Karpas-422 (cell line): ENCODE results near the gene CAB39.

- PRO-cap: no peak
- RAMPAGE, long total RNA: no peak
Observed at GRCh38 chr2:229270449-229271057, 534 bp downstream of the PID1 start.

DNA sequence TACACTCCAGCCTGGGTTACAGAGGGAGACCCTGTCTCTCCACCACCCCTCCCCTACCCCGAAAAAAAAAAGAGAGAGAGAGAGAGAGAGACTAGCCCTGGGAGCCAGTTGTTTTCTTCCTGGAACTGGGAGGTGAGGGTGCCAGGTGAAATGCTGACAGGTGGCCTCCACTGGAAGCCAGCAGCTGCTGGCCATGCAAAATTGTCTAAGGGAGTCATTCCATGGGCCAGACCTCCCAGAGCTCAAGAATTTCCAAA, 68.4 kb upstream of the PID1 start:
- PRO-cap: no peak
- RAMPAGE, long total RNA: no peak

- PRO-cap: no peak
- RAMPAGE, long total RNA: no peak
Observed at GRCh38 chr2:229409915-229410807, 139.1 kb upstream of the PID1 start.

DNA sequence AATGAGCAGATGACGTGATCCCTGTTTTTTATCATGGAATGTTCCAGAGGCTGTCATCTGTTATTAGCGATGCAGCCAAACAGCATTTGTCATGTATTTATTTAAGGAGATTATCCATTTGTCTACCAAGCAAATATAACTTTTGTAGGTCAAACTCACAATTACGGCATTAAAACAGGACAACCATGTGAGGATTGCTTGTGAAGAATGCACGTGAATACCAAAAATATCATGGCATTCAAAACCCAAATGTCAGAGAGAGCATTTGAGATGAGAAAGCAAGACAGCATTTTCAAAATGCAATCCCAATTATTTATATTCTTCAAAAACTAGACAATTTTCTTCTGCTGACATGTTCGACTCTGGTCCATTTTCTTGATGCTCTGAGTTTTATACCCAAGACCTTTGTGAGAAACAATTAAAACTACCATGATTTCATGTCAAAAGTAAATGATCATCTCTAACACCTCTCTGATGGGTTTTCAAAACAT, 141.3 kb downstream of the DNER start:
- PRO-cap: no peak
- RAMPAGE, long total RNA: no peak

DNA sequence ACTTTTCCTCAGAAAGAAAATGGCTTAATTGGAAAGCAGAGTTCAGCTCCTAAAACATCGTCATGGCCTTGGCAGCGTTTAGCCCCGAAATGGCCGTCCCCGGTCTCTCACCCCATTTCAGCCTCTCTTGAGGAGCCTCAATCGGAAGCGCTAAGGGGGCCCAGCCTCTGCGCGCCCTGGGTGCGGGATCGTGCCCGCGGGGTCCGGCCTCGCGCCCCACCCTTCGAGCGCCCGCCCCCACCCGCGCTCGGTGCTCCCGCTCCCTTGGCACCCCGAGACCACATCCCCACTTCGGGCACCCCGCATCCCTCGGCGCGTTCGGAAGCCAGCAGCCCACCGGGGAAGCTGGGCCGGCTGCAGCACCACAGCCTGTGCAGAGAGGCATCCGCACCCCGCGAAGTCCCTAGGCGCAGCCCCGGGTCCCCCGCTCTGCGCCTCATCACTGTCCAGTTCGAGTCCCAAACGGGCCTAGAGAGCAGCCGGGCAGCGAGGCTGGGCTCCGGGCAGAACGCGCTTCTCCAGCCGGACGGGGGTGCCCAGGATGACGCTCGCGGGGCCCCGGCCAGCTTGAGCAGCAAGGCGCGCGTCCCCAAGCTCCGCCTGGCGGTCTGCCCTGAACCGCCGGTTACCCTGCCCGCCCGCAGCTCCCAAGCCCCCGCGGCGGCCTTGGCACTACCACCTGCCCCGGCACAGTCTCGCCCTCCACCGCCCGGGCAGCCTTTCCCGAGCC, 864 bp downstream of the SLC16A14 start:
- PRO-cap: no peak
- RAMPAGE, long total RNA: no peak

DNA sequence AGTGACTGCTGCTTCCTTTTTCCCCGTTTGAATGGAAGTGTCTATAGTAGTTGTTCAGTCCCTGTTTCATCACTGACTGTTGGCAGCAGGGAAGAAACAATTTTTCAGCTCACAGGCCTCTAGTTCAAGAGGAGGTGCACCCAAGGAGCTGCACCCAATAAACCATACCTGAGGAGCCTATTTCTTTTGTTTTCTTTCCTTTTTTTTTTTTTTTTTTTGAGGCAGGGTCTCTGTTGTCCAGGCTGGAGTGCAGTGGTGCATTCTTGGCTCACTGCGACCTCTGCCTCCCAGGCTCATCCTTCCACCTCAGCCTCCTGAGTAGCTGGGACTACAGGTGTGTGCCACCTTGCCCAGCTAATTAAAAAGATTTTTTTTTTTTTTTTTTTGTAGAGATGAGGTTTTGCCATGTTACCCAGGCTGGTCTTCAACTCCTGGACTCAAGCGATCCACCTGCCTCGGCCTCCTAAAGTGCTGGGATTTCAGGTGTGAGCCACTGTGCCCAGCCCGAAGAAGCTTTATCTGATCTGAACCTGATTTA, 52.8 kb downstream of the SP110 start:
- PRO-cap: no peak
- RAMPAGE, long total RNA: no peak

DNA sequence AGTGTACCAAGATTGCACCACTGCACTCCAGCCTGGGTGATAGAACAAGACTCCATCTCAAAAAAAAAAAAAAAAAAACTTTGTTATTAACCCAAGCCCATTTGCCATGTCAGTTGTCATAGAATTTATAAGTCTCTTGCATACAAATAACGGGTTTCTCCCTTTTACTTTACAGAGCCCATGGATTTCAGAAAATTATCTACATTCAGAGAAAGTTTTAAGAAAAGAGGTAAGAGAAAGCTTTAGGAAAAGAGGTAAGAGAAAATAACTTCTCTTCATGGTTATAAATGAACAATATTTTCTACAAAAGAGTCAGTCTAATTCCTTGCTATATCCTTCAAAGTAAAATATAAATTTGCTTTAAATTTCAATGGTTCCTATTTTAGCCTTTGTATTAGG, 50.1 kb downstream of the SP100 start:
- PRO-cap: no peak
- RAMPAGE, long total RNA: no peak

DNA sequence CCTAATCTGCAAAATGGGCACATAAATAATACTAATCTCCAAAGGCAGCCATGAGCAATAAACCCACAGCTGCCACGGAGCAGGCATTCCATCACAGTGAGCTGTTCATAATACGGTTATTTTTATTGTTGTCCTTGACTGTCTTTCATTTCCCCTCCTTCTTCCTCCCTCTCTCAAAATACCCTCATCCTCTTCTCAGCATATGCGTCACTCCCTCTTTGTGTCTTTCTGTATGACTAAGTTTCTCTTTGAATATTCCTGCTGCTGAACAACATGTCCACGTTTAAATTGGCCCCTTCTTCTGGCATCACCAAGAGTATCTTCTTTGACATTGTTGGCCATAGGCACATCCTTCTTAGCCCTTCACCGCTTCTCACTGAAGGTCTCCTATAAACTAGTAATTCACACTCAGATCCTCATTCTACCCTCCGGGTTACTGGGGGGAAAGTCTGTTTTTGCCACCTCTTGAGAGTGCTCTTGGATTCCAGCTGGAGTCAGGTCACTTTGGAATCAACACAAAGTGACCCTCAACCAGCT, 129.6 kb upstream of the CAB39 start:
- PRO-cap: no peak
- RAMPAGE, long total RNA: no peak

GRCh38 chr2:230589313-230589923, 123.2 kb upstream of the CAB39 start:
- PRO-cap: no peak
- RAMPAGE, long total RNA: no peak

DNA sequence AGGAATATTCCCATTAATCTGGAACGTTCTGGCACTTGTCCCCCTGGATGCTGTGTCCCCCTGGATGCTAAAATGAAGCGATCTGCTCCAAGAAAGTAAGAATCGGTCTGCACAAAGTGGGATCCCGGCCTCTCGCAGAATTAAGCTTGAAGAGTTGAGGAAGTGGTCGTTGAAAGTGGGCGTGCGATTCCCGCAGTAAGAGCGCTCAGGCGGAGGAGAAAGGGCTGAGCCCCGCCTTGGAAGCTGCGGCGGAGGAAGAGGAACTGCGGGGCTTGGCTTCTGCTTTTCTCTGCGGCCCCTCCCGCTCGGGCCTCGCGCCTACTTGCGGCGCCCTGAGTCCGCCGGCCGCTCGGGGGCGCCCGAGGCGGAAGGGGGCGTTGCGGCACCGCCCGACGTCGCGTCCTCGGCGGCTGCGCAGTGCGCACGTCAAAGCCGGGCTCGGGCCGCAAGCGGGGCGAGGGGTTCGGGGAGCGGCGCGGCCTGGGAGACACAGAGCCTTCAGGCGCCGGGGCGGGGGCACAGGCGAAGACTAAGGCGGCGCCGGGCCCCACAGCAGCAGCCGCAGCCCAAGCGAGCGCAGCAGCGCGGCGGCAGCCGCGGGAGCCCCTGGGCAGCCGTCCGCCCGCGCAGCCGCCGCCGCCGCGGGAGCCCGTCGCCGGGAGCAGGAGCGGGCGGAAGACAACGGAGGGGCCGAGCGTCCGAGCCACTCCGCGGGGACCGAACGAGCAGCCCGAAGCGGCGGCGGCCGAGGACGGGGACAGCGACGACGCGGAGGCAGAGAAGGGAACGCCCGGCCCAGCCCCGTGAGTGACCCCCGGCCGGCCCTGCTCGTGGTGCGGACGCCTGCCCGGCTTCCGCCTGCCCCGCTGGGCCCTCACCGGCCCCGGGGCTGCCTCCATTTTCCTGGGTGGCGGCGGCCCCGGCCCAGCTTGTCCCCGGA, at the start of gene CAB39:
CAB39 (plus strand) TSS at position 415 of the 940 bp plus-strand sequence.
- PRO-cap: bidirectional peak, plus-strand start at position 457 of the sequence, minus-strand start at position 156 of the sequence
- RAMPAGE, long total RNA: no peak

- PRO-cap: no peak
- RAMPAGE, long total RNA: no peak
Observed at GRCh38 chr2:230742807-230743613, 30.4 kb downstream of the CAB39 start.

DNA sequence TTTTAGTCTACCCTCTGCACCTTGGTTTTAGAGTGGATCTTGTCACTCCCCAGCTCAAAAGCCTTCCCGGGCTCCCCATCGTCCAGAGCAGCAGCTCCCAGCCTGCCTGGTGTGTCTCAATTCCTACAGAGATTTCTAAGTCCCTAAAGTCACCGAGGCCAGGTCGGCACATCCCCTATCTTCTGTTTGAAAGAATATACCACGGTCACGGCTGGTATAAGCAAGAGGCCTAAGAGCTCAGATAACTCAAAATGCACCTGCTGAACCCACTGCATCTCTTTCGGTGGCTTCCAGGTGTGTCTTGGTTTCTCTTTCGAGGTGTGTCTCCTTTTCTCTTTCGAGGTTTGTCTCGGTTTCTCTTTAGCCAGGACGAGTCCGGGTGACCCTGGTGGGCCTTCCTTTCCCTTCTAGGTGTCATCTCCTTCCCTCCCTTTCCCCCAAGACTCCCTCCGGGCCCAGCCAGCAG, 8.2 kb downstream of the ITM2C start:
- PRO-cap: no peak
- RAMPAGE, long total RNA: no peak

GRCh38 chr2:230880041-230880361, 15.3 kb downstream of the ITM2C start:
- PRO-cap: no peak
- RAMPAGE, long total RNA: no peak

GRCh38 chr2:230902225-230902611, 22.8 kb downstream of the GPR55 start:
- PRO-cap: no peak
- RAMPAGE, long total RNA: no peak

DNA sequence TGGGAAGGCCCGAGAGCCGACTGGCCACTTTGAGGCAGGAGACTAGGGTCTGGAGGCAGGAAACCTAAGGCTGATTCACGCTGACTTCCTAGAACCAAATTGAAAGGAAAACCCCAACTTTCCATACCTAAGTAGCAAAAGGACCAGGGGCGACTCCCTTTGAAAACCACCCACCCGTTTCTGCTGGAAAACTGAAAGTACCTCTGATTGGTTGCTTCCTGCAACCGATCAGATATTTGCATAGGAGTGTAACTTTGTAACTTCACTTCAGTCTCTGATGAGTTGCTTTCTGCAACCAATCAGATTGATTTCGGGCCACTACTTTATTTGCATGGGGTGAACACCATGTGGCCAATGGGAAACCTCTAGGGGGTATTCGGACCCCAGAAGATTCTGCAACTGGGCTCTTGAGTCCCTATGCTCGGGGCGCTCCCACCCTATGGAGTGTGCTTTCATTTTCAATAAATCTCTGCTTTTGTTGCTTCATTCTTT, 26.7 kb upstream of the SPATA3 start:
- PRO-cap: unidirectional peak, minus-strand start at position 193 of the sequence
- RAMPAGE, long total RNA: no peak

- PRO-cap: no peak
- RAMPAGE, long total RNA: no peak
Observed at GRCh38 chr2:231110688-231111004, 14.2 kb downstream of the HTR2B start.

- PRO-cap: no peak
- RAMPAGE, long total RNA: no peak
Observed at GRCh38 chr2:231123076-231123972, 1.5 kb downstream of the HTR2B start.

DNA sequence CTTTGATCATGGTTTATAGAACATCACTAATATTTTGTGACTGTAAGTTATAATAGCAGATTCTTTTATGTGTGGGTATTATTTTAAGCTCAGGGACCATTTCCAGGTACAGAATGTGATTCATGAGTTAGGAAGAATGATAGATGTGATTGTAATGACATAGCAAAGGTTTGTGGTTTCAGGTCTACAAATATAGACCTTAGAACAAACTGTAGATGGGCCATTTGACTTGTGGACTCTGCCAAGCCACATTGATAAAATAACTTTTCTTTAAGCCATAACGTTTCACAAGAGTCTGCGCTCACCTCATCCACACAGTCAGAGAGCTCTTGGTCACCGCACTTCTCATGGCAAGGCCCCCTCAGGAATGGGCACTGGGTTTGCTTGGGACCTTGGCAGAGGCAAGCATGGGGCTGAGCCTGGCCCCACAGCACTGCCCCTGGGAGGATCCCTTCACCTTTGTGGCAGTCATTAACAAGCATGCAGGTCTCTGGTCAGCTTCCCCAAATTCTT, 13.9 kb downstream of the ARMC9 start:
- PRO-cap: no peak
- RAMPAGE, long total RNA: no peak

GRCh38 chr2:231370964-231371720, 24.4 kb upstream of the B3GNT7 start:
- PRO-cap: no peak
- RAMPAGE, long total RNA: no peak

DNA sequence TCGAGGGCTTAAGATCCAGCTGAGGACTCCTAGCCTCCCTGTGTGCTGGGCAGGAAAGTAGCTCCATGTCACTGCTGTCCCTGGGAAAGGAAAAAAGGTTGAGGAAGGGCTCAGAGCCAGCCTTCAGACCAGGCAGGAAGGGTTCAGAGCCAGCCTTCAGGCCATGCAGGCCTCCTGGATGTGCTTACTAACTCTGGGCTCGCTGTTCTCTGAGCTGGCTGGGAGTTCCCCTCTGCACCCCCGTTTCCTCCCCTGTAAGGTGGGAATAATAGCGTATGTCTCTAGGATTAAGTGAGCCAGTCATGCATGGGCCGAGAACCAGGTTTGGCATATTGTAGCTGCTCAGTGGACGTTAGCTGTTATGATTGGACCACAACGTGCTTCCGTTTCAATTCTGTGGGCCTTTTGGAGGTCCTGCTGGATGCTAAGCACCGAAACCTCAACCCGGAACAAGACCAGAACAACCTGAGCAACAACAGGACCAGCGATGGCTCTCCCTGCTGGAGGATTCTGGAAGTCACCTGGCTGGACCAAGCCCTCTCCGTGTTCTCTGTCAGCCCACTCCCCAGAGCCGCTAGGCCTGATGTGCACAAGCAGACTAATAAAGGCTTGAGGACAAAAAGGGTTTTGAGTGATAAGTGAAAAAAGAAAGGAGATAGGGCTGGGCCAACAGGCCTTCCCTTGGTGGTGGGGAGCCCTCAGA, 989 bp upstream of the B3GNT7 start:
- PRO-cap: bidirectional peak, plus-strand start at position 440 of the sequence, minus-strand start at position 270 of the sequence
- RAMPAGE, long total RNA: no peak